Karpas-422 (cell line): ENCODE results near the gene HASPIN.

DNA sequence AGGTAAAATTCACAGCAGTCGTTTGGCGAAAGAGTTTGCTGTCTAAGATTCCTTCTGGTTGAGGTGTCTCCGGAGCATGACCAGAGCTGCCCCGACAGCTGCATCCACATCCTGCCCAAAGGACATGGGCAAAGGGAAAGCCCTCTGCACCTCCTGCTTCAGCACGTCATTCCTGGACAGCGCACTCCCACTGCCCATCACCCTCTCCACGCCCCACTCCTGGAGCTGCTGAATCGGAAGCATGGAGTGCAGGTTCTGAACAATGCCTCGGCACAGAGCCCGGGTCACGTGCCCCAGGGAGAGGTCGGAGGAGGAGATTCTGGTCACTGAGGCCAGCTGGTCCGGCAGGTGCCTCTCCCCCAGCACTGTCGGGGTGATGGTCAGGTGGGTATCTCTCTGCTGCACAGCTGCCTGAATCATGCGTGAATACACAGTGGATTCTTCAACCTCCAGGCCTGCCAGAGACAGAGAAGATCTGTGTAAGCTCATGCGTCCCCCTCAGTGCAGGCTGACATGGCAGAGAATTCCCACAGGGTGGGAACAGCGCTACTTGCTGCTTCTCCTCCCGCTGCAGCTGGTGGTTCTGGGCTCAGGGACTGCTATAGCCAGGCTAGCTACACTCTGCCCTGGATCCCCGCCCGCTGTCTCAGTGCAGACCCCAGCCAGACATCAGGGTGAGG, 1.4 kb upstream of the TRPV1 start:
- PRO-cap = no peak
- RAMPAGE, long total RNA = no peak

DNA sequence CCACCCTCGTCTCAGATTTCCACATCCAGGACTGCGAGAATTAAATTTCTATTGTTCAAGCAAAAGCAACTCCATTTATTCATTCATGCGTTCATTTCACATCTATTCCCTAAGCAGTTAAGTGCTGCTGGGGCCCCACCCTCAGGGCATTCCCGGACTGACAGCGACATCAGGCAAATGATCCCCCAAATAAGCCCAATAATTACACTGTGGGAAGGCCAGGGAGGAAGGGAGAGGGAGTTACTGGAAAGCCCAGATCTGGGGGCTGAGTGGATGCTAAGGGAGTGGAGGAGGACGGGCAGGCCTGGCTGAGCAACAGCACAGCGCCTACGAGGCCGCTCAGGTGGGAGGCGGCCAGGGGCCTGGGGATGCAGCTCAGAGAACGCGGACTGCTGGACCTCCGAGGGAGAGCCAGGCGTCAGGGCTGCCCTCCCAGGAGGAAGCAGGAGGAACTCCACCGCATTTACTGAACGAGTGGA, 1.3 kb downstream of the P2RX5 start:
- PRO-cap = no peak
- RAMPAGE, long total RNA = no peak

DNA sequence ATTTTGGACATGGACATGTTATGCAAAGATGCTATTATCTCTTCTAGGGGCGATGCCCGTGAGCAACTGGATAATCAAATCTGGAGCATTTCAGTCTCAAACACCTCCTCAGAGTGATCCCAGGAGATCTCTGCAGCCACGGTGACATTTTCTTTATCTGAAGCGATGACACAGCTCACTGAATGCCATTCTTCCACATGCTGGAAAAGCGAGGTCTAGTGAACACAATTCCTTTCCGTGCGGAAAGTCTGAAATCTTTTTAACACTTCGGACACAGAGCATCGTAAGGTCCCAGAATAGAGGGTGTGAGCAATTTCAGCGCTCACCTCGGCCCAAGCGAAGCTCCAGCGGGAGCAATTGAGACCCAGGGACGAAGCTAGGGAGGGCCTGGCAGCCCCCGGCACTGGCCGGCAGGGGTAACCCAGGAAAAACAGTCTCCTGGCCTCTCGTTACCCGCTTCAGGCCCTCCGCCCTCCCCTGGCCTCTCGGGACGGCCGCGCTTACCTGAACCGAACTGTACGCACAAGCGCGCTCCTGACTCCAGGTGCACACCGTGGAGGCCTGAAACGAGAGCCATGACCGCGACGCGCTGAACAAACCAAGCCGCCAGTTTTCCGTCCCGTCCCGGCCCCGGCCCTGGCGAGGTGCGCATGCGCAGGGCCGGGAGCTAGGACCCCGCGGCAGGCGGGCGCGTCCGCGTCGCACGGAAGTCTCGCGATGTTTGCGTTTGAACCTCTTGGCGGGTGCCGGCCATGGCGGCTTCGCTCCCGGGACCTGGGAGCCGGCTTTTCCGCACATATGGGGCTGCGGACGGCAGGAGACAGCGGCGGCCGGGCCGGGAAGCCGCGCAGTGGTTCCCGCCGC, at the start of gene HASPIN:
Gene HASPIN, plus strand, starts transcription at position 720 of the 864 bp plus-strand sequence.
- PRO-cap = unidirectional peak, plus-strand start at position 116 of the sequence; bidirectional peak, plus-strand start at position 720 of the sequence, minus-strand start at position 595 of the sequence
- RAMPAGE, long total RNA = no peak

GRCh38 chr17:3798401-3799210, 2.4 kb downstream of the ITGAE start:
- PRO-cap = no peak
- RAMPAGE, long total RNA = no peak

GRCh38 chr17:3893937-3894436, 1.1 kb upstream of the CAMKK1 start:
- PRO-cap = no peak
- RAMPAGE, long total RNA = no peak

DNA sequence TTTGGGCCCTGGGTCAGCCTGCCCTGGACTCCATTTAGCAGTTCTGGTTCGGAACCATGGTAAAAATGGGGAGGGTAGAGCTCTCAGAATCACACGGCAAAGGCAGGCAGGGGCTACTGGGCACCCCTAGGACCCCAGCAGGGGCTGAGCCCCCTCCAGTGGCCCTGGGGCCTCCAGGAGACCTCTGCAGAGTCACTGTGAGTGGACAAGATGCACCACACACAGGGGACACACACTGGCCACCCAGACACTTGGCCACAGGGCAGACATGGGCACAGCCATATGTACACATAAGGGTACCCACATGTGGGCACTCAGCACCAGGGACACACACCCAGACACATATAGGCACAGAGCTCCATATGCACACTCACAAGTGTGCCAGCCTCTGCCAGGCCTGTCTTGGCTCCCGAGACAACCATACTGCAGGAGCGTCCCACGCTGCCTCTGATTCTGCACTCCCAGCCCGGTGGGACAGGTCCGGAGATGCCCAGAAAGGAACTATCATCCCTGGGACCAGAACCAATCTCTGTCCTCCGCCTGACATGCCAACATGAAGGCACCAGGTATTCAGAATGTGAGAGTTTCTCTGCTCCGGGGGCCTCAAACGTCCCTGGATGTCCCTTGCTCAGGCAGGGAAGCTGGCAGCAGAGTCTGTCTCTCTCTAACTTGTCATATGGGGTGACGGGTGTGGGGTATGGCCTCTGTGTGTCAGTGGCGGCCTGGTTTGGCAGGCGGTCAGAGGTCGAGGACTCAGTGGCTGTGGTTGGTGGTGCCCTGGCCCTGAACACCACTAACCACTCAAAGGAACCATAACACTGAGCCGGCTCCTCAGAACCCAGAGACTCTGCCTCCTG, 1.0 kb downstream of the P2RX1 start:
- PRO-cap = no peak
- RAMPAGE, long total RNA = no peak

DNA sequence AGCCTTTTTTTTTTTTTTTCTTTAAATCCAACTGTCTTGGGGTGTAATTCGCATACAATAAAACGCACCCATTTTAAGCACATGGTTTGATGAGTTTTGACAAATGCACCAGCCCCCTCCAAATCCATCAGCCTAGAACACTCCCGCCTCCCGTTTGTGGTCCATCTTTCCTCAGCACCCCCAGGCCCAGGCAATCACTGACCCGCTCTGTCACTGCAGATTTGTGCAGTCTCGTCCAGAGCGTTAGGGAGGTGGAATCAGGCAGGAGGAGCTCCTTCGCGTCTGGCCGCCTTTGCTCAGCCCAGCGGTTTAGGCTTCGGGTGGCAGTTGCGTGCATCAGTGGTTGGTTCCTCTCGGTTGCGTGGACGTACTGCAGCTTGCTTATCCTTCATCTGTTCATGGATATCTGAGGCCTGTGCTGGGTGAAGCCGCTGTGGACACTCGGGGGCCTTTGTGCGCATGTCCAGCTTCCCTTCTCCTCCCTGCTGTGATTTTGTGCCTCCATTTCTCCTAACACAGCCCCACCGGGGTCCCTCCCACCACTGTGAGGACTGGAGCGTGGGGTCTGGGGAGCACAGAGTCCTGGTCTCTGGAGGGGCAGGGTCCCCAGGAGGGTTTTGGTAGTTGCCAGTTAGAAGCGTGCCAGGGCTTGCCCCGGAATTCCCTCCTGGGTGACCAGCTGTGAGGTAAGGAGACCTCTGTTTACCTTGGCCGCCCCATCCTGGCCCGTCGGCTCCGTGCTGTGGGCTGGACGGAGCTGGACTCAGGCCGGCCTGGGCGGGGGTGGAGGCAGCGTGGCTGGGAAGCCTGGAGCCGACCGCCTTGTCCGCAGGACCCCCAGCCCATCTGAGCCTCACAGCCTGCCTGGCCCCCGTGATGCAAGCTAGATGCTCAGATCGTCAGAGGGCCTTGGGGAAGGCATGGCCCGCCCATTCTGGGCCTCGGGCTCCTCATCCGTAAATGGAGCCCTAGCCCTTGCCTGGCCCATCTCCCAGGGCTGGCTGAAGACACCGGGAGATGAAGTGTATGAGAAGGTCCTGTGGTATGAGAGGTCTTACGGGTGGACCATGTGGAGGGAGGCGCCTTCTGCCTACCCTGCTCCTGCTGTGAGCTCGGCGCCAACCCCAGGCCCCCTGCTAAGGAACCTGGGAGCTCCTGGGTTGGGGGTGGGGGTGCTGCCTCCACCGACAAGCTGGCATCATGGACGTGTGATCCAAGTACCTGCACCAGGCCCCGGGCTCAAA, 5.0 kb upstream of the P2RX1 start:
- PRO-cap = no peak
- RAMPAGE, long total RNA = no peak

GRCh38 chr17:3924440-3925262, 8.4 kb upstream of the P2RX1 start:
- PRO-cap = no peak
- RAMPAGE, long total RNA = no peak

DNA sequence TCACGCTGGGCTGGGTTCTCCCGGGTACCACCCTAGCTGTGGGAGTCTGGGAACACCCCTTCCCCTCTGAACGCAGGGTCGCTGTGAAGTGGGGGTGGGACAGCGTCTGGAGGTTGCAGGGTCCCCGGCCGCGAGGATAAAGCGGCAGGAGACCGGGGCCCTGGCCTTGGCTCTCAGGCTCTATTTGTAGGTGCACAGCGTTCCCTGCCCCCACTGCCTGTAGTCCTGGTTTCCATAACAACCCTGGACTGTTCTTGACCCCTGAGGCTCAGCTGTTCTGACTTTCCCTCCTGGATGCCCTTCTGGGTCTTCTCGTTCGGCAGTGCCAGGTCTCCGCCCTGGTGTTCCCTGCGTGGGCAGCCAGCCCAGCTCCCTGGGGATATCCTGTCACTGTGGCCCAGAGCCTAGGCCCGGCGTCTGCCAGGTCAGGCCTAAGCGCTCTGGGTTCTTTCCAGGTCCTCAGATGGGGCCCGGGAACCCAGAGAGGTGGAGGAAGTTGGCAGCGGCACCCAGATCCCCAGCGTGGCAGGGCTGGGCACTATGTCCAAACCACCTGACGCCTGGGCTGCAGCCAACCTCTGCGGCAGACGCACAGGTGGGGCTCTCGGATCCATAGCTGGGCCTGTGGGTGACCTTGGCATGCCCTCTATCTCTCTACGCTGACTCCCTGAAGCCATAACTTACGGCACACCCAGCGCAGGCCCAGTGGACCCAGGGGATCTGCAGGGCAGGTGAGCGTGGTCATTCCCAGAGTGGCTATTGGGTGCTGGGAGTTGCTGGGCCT, 12.4 kb upstream of the ATP2A3 start:
- PRO-cap = no peak
- RAMPAGE, long total RNA = no peak

- PRO-cap = no peak
- RAMPAGE, long total RNA = no peak
Observed at GRCh38 chr17:4006397-4007141, 42.3 kb upstream of the ATP2A3 start.

- PRO-cap = no peak
- RAMPAGE, long total RNA = no peak
Observed at GRCh38 chr17:4108264-4108771, 34.5 kb downstream of the ZZEF1 start.

DNA sequence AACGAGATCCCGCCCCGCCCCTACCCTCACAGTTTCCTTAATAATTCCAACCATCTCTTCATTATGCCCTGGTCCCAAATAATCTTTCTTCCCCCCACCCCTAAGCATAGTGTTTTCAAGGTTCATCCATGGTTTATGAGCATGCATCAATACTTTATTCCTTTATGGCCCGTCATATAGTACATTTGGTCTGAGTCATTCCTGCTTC, 1.2 kb downstream of the CYB5D2 start:
- PRO-cap = no peak
- RAMPAGE, long total RNA = no peak

DNA sequence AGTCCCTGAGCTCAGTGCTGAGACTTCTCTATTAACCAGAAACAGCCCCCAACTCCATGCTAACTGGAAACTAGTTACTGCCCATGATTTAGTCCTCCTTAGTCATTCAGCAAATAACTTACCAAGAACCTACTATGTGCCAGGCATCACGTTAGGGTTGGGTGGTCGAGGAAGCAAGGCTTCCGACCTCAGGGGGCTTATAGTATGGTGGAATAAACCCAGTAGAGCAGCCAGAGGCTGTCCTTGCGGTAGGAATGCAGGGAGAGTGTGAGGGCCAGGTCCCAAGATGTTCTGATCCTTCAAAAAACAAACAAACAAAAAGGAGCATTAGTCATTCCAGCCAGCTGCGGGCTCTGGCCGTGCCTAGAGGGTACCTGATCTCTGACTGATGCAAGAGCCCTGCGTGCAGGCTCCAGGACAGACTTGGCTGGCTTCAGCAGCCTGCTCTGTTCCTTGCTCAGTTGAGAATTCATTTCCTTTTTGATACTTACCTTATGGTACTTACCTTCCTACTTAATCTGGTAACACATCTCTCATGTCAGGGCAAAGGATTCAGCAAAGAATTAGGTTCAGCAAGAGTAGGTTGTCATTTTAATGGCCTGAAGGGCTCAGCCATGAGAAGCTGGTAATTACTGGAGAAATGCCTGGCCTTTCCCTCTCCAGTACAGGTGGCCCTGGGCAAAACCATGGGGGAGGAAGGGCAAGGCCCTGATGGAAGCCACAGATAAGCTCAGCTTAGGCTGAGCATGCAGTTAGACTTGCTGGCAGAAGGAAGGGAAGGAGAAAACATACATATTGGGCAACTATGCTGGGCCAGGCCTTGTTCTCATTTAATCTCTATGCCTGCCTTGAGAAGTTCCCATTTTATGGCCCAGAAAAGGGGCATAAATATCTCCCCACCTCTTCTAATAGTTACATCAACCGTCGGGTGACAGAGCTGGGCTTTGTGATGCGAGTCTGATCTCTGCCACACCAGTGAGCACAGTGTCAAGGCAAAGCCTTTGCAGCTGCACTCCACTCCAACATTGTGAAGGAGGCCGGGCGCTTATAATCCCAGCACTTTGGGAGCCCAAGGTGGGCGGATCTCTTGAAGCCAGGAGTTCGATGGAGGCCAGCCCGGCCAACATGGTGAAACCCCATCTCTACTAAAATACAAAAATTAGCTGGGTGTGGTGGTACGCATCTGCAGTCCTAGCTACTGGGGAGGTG, 18.5 kb downstream of the CYB5D2 start:
- PRO-cap = no peak
- RAMPAGE, long total RNA = no peak

- PRO-cap = no peak
- RAMPAGE, long total RNA = no peak
Observed at GRCh38 chr17:4204544-4205047, 59.2 kb downstream of the ANKFY1 start.

DNA sequence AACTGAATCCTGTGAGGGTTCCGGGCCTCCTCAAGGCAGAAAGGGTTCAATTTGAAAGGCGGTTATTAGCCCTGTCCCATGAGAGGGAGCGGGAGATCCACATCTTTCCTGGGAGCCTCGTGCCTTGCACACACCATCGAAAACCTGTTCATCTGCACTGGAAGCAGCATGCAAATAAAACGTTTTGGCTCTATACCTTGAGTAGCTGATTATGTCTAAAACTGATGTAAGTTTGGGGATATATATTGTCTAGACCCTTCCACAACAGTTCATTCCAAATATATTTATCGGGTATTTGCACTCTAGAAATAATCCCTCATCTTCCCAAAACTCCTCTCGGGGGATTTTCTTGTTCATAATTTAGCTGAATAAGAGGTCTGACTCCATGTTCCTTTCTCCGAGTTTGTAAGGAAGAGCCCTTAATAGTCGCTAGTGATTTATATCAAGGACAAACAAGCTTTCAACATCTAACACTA, 4.5 kb upstream of the ANKFY1 start:
- PRO-cap = no peak
- RAMPAGE, long total RNA = no peak

DNA sequence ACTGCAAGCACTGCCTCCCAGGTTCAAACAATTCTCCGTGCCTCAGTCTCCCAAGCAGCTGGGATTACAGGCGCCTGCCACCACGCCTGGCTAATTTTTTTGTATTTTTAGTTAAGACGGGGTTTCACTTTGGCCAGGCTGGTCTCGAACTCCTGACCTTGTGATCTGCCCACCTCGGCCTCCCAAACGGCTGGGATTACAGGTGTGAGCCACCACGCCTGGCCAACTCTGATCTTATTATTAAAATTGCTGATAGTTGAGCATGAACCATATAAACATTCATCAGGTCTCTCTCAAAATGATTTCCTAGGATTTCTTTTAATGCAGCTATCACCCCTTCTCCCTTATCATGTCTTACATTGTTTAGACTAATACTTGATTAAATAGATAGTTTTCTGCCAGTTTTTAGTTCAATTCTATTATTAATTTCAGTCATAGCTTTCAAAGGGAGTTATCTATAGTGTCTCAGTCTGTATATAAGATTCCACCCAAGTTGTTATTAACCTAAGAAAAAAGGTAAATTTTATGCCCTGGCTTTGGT, 23.5 kb upstream of the ANKFY1 start:
- PRO-cap = no peak
- RAMPAGE, long total RNA = no peak

GRCh38 chr17:4365475-4366410, 732 bp downstream of the UBE2G1 start:
- PRO-cap = no peak
- RAMPAGE, long total RNA = no peak

GRCh38 chr17:4366731-4366990, 186 bp upstream of the UBE2G1 start:
- PRO-cap = bidirectional peak, plus-strand start at chr17:4366900, minus-strand start at chr17:4366639
- RAMPAGE, long total RNA = no peak

GRCh38 chr17:4444772-4445425, 11.2 kb downstream of the SPNS3 start:
- PRO-cap = no peak
- RAMPAGE, long total RNA = no peak

GRCh38 chr17:4483106-4483866, 15.4 kb upstream of the SPNS2 start:
- PRO-cap = no peak
- RAMPAGE, long total RNA = no peak